A172 (cell line): ENCODE results near the gene PTER.

GRCh38 chr10:14541138-14541862 lies 210.6 kb upstream of the FRMD4A start:
- RAMPAGE, long total RNA: no peak

DNA sequence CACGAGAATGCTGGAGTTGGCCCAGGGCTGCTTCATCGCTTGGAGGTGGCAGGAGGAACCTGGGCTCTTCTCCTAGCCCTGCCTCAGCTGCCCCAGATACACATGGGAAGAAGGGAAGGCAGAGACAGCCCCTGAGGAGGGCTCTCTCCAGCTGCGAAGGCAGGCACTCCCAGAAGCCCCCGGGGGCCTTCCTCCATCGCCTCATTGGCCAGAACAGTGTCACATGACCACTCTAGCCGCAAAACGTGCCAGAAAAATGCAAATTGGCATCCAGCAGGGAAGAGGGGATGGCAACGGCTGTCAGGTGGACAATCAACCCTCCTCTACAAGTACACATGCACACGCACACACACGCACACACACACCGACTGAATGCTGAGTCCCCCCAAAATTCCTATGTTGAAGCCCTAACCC lies 217.8 kb upstream of the FRMD4A start:
- RAMPAGE, long total RNA: no peak

- RAMPAGE, long total RNA: no peak
Observed at GRCh38 chr10:14585236-14585819, 189.4 kb downstream of the FAM107B start.

DNA sequence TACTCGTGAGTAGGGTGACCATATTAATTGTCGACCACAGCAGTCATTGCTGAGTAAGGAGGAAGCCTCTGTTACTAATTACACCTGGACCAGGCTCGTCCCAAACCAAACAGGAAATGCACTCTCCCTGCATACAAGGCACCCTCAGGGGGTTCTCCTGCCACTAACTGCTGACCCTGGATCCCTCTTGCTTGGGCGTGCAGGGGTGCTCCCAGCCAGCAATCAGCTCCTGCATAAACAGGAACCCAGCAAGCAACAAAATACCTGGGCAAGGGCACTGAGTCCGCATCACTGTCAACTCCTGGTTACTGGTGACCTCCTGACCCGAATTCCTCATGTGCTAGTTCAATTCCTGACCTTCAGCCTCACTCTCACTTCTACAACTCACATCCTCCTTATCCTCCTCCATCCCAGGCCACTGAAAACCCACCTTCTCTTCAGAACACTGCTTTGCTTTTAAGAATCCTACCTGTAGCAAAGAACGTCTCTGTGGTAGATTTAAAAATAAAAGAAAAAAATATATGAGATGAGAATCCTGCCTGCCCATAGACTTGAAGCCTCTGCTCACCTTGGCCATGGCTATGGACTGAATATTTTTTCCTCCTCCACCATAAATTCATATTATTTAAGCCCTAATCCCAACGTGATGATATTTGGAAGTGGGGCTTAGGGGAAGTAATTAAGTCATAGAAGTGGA lies 188.7 kb downstream of the FAM107B start:
- RAMPAGE, long total RNA: no peak

DNA sequence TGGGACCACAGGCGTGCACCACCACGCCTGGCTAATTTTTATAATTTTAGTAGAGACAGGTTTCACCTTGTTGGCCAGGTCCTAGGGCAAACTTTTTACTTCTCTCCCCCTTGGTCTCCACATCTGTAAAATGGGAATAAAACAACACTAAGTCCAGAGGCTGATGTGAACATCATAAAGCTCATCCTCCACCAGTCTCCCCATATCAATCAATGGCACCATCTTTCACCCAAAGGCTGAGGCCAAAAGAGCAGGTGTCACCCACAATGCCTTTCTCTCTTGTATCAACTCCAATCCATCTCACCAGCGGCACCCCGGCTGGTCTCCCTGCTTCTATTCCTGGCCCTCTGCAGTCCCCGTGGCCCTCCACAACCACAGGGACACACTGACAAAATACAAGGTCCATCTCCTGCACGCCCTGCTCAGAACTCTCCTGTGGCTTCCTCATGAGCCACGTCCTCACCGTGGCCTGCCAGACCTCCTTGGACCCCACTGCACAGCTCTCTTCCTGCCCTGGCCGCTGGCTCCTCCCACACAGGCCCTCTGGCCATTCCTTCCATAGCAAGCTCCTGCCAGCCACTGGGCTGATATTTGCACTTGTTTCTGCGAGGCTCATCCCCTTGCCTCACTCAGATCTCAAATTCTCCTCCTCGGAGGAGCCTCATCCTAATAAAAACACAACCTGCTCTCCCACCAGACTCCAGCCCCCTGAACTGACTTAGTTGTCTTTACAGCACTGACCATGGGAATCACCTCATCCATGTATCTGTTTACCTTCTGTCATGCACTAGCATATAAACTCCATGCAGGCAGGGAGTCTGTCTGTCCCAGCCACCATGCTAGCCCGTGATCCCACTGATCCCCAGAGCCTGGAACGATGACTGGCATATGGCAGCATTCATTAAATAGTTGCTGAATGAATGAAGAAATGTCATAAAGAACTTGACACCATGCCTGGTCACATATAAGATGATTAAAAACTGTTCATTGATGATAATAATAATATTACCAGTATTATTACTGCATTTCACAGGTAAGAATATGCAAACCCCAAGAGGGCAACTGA lies 178.8 kb downstream of the FAM107B start:
- RAMPAGE, long total RNA: no peak

GRCh38 chr10:14625399-14625847 lies 149.3 kb downstream of the FAM107B start:
- RAMPAGE, long total RNA: no peak

DNA sequence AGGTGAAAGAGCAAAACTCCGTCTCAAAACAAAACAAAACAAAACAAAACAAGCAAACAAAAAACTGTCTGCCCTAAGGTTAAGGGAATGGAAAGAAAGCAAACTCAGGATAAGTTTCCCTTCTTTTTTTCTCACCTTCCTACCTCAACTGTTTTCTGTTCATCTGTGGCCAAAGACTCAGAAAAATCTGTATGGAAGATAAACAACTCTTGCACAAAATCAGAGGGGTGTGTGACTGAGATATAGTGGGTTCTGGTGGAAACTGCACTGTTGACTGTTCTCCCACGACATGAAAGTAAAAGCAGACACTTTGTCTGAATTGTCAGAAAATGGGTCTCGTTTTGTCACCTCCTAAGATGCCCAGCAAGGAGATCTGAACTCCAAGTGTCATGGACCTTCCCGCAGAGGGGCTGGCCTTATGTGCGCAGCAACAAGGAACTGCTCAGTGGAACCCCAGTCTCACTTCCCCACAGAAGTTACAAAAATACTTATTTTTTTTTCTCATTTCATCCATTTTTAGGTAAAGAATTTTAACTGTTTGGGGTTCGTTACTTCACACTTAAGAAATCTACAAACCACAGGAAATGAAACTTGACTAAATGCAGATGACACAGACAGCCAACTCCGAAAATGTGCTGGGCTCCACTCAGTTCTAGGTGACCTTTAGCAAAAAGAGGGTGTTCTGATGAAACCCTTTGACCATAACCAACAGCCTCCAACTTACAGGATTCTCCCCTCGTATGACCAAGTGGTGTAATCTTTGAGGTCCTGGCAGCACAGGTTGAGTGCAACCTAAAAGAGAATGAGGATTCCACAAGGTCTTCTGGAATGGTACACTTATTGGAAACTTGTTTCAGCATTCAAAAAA lies 115.0 kb downstream of the FAM107B start:
- RAMPAGE, long total RNA: no peak

DNA sequence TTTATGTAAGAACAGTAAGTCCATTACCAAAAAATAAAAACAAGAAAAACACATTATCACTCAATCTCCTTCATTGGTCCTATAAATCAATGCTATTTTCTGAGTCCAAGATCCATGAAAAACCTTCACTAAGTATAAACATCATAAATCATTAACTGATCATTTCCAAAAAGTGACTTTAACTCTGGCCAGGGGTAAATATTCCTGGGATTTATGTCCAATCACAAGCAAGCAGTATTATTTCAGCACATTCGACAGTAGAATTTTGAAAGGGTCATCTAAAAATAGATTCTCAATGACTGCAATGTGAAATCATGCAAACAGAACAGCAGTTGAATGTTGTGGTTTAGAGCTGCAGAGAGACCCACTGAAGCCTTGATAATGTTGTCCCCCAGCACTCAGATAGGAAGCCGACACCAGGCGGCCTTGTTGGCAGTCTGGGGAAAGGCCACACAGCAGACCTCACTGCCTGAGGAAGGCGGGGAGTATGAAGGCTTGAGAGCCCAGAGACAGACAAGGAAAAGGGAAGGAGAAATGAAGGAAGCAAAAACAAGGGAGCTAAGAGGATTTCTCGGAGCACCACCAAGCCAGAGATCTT lies 38.1 kb downstream of the FAM107B start:
- RAMPAGE, long total RNA: no peak

GRCh38 chr10:15046600-15047427 lies 3.1 kb downstream of the OLAH start:
- RAMPAGE, long total RNA: no peak

DNA sequence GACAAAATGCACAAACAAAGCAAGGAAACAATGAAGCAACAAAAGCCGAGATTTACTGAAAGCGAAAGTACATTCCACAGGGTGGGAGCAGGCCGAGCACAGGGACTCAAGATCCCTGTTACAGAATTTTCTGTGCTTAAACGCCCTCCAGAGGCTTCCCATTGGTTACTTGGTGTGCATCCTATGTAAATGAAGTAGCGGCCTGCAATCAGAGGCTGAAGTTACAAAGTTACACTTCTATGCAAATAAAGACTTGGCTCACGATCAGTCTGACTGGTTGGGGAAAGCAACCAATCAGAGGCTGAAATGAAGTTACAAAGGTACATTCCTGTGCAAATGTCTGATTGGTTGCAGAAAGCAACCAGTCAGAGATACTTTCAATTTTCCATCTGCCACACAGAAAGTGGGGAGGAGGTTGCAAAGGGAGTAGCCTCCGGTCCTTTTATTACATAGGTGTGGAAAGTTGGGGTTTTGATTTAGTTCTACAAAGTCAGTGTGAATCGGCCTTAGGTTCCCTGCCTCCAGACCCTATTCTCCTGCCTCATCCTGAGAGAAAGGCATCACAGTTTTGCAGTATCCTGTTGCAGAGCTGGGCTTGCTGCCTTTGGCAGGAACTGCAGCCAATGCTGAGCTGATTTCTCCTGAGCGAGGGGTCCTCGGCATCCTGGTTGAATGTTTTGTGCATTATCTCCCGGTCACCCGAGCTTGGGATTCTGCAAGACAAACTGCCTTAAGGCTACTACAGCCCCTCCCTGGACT lies 3.9 kb downstream of the ACBD7 start:
- RAMPAGE, long total RNA: no peak

- RAMPAGE, long total RNA: no peak
Observed at GRCh38 chr10:15169553-15169959, 1.1 kb upstream of the NMT2 start.

DNA sequence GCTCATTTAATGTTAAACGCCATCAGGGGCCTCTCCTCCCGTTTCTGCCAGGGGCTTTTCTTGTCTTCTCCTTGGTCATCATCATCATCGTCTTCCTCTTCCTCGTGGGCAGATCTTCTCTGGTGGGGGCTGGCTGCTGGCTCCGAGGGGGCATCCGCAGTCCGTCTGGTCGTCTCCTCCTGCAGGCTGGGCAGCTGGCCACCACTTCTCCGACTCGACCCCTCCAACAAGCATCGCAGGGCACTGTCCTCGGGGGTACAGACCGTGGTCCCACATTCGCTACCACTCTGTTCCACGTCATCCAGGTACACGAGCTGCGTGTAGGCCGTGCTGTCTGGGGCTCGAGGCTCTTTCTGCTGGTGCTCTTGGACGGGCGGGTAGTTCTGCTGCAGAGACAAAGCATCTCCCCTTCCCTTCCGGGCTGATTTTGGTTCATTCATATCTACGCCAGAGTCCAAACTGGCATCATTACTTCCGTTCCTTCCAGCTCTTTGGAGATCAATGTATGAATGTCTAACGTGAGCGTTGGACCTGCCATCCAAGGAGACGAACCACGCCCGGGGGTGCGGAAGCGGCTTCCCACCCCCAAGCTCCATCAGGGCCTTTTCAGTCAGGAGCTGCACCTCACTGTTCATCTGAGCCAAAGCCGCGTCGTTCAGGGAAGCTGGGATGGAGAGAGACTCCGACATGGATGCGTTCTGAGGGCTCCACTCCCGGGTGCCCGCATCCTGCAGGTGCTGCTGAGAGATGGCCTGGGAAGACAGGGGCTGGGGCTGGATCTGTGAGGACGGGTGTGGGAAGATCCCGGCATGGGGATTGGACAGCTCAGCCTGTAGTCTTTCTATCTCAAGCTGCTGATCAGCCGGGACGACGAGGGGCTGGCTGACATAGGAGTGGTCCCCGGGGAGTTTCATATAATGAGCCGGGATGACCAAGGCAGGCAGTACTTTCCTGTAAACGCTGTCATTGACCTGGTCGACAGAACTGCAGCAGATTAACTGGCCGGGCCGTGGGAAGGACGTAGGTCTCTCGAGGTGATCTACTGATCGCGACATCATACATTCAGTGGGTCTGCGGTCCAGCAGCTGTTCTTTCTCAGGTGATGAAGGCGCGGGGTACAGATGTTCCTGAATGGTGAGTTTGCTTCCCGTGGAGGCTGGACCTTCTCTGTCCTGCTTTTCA lies 44.8 kb upstream of the NMT2 start:
- RAMPAGE, long total RNA: no peak

- RAMPAGE, long total RNA: no peak
Observed at GRCh38 chr10:15349131-15349509, 22.0 kb downstream of the FAM171A1 start.

DNA sequence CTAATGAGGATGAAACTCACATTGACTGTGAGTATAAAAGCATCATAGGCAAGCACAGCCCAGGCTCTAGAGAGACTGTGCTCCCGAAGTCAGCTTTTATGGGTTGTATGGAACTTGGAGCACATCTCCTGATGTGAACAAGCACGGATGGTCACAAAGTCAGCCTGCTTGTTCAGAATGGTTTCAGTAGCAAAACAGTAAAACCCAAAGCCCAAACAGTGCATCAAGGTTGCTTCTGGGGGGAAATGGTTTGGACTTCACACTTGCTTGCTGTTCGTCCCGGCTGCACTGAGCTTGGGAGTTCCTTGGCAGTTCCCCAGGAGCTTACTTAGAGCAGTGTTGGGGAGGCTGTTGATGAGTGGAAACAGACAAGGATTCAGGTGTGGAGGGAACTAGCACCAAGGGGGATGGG lies 19.6 kb upstream of the ITGA8 start:
- RAMPAGE, long total RNA: no peak

DNA sequence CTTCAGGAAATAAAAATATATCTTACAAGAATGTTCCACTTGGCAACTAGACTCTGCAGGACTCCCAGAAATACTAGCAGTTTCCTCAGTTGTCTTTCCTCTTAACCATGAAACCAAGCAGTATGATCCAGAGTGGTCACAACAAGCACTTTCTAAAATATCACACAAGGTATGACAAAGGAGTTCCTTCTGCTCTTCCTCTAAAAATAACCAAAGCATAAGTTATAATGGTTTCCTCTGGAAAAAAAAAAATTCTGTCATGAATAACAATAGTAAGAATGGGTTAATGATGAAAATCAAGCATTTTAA lies 19.0 kb downstream of the MINDY3 start:
- RAMPAGE, long total RNA: no peak

DNA sequence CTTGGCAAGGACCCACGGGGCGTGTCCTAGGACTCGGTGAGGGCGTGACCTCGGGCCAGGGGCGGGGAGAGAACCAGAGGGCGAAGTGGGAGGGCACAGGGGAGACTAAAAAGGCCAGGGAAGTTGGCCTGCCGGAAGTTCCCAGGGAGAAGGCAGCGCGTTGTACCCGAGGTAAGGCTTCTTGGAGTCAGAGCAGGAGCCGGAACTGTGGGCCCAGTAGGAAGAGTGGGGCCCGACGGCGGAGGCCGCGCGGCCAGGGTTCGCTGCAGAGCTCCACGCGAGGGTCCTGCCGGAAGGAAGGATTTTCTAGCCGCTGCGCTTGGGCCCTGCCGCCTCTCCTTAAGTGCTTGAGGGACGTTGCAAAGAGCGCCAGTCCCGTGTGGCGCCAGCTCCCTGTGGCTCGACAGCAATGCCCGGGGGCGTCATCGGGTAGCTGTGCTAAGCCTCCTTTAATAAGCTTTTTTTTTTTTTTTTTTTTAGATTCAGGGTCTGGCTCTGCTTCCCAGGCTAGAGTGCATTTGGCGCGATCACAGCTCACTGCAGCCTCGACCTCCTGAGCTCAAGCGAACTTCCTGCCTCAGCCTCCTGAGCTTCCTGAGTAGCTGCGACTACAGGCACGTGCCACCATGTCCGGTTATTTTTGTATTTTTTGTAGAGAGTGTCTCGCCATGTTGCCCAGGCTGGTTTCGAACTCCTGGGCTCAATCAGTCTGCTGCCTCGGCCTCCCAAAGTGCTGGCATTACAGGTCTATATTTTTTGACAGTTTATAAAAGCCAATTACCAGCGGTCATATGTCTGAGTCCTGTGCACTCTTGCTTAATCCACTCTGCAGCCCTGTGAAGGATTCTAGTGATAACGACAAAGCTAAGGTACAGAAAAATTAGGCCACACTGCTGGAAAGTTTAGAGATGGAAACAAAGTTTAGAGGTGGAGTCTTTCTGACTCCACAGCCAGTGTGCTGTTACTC lies at the start of gene PTER:
TSS of gene PTER (plus strand) at position 134 of the 967 bp plus-strand sequence.
- RAMPAGE, long total RNA: no peak

GRCh38 chr10:16999372-17000383 lies 129.9 kb downstream of the CUBN start:
- RAMPAGE, long total RNA: no peak

GRCh38 chr10:17002827-17003439 lies 126.7 kb downstream of the CUBN start:
- RAMPAGE, long total RNA: no peak

- RAMPAGE, long total RNA: no peak
Observed at GRCh38 chr10:17006603-17007239, 122.9 kb downstream of the CUBN start.

- RAMPAGE, long total RNA: no peak
Observed at GRCh38 chr10:17074496-17074797, 55.2 kb downstream of the CUBN start.